ENCODE measurements around the gene RAMP2.

GRCh38 chr17:42167633-42168126 lies 12.9 kb upstream of the RAB5C start:
- PRO-cap, result no peak

- PRO-cap, result no peak
These were observed 241 bp downstream of the HCRT start for GRCh38 chr17:42185111-42185310.

DNA sequence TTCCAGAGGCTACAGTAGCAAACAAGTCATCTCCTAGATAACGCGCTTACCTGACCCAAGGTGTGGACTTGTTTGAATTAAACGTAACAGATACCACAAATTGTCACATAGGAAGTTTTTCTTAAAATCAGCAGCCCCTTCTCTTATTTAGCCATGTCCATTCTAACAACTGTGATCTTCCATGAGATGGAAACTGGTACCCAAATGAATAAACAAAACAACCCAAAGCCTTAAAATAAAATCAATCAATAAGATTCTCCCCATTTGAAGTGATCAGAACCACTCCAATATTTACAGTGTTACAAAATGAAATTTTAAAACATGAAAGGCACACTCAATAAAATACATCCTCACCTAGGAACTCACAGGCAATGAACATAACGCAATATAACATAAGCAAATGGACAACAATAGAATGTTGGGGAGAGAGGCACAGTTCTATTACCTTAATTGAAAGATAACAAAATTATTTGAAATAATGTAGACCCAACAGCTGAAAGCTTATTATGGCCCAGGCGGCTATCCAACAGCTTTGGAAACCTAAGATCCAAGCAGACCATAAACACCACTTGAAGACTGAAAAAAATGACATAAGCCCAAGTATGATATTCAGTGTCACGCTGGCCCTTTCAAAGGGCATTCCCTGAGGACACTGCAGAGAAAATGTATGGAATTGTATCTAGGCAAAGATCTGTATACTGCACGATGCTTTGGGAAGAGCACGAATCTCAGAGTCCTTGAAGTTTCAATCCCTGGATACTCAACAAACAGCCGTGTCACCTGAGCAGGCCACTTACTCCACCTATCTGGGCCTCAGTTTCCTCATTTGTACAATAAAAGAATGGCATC lies 1.6 kb downstream of the STAT5B start:
- PRO-cap, result no peak

GRCh38 chr17:42275205-42275310 lies 1.1 kb downstream of the STAT5B start:
- PRO-cap, result no peak

DNA sequence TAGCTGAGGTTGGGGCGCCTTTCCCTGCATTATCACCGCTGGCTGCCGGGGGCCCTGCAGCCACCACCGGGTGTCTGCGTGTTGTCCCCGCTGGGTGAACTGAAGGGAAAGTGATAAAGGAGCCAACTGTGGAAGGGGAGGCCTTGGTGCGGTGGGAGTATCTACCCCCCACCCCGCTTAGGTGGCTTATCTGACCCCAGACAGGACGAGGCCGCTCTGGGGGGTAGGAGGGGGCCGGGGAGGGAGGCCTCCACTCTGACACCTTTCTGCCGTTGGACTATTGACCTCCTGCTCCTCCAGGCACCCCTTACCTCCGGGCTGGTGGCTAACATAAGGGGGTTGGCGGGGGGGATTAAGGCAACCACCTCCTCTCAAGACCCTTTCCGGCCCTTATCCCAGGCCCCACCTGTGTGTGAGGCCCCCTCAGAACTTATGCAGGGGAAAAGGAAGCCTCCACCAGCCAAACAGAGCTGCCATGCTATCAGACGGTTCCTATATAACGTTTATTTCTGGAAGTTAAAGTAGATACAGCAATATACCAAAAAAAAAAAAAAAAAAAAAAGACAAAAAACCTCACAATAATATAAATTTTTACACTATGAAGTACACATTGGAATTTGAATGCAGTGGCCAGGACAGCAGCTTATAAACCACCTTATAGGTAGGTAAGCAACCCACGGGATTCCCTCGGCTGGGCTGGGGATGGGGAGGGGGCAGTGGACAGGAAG lies 24.7 kb downstream of the STAT5A start:
- PRO-cap, result no peak

DNA sequence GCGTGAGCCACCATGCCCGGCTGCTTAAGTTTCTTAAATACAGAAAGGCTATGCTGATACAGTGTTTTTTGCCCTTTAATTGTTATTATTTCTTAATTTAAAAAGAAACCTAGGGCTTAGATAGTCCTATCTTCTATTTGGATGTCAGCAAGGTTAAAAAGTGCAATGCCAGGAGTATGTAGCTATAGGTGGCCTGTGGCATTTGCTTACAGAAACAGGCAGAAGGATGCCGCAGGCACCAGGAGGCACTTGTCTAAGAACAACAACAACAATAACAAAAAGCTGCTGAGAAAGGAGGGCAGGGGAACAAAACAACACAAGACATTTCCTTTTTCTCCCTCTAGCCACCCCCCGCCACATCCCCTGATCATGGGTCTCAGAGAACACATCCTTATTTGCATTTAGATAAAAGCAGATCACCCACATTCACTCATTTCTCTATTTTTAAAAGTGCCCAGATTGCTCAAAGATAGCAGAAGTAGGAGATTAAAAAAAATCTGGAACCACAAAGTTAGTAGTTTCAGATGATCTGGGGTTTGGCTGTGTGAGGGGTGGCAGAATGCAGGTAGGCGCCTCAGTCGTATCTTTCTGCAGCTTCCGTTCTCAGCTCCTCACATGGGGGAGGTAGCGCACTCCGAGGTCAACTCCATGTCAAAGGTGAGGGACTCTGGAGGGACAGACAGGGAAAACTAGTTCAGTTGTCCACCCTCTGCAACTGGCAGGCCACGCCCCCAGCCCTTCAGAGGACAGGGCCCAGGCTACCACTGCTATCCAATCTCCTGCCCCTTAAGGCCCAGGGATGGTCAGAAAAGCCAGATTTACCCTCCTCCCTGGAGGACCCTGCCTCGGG lies 27.1 kb downstream of the STAT5A start:
- PRO-cap, result no peak

- PRO-cap, result no peak
These were observed 26.4 kb downstream of the STAT3 start for GRCh38 chr17:42361858-42362315.

GRCh38 chr17:42404004-42405023 lies 16.1 kb upstream of the STAT3 start:
- PRO-cap, result no peak

- PRO-cap, result no peak
These were observed 6.6 kb downstream of the CAVIN1 start for GRCh38 chr17:42416444-42416947.

DNA sequence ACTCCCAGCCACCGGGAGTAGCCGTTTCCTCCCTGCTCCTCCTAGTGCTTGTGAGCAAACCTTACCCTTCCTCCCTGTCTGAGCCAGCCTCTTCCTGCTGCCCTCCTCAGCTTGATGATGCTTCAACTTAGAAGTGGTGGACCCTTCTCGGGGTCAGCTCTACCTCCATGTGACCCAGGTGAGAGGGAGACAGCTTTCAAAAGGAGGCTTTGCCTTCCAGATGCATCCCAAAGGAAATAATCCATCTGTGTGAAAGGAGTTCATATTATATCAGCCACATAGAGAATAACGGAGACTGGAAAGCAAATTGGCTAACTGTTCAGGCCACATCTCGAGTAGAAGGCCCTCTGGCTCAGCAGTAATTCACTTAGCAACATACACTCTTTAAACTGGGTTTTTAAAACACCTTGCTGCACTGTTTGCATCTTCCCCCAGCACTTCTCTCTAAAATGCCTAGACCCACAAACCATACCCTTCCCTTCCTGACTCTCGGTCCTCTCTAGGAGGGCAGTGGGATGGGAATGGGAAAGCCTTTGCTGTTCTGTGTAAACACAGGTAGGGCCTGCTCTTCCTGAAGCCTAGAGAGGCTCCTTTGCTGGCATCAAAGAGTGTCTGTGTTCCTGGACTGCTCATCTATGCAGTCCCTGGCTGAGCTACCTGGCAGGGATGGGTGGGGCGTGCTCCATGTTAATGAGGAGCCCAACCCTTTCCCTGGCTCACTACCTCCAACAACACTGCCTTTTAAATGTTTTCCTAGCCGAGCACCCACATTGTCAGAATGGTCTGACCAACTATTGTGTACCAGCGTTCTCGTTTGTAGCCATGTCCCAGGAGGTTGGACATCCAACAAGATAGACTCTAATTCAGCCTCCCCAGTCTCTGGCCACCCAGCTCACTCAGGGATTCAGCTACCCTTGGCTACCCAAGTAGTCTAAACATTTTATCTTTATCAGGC lies 26.8 kb upstream of the NAGLU start:
- PRO-cap, result unidirectional peak, plus-strand start at position 609 of the sequence

DNA sequence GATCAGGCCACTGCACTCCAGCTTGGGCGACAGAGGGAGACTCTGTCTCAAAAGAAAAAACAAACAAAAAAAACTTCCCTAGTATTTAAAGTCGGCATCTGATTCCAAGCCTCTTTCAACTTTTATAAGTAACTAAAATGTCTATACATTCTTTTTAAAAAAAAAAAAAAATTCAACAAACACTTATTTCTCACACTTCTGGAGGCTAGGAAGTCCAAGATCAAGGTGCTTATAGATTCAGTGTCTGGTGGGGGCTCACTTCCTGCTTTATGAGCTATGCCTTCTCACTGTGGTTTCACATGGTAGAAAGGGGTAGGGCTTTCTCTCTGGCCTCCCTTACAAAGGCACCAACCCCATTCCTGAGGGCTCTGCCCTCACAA lies 5.9 kb upstream of the NAGLU start:
- PRO-cap, result no peak

- PRO-cap, result no peak
These were observed 898 bp downstream of the NAGLU start for GRCh38 chr17:42536927-42537351.

GRCh38 chr17:42562987-42563561 lies 1.1 kb downstream of the COASY start:
- PRO-cap, result no peak

DNA sequence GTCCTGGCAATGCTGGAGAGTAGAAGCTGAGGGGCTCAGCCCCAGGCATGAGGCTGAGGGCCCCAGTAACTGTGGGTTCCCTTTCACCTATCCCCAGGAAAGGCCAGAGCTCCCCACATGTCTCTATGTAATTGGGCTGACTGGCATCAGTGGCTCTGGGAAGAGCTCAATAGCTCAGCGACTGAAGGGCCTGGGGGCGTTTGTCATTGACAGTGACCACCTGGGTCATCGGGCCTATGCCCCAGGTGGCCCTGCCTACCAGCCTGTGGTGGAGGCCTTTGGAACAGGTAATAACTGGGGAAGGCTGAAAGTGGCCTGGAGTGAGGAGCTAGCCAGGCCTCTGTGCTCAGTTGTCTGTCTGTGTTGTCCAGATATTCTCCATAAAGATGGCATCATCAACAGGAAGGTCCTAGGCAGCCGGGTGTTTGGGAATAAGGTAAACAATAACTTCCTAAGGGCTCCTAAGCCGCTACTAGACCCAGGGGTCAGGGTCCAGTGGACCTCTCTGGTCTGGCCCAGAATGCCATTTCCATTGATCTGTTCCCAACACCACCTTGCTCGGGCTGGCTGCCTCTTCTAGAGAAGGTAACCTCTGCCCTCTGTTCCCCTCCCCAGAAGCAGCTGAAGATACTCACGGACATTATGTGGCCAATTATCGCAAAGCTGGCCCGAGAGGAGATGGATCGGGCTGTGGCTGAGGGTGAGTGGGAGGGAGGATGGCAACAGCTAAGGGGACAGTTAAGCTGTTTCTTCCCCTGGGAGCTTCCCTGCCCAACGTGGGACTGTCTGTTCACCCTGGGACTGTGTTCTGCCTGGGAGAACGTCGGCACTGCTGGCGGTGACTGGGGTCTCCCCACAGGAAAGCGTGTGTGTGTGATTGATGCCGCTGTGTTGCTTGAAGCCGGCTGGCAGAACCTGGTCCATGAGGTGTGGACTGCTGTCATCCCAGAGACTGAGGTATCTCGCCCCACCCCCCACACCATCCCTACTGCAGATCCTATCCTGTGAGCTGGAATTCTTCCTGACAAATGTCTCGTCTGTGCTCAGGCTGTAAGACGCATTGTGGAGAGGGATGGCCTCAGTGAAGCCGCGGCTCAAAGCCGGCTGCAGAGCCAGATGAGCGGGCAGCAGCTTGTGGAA lies 1.9 kb upstream of the MLX start:
- PRO-cap, result no peak

DNA sequence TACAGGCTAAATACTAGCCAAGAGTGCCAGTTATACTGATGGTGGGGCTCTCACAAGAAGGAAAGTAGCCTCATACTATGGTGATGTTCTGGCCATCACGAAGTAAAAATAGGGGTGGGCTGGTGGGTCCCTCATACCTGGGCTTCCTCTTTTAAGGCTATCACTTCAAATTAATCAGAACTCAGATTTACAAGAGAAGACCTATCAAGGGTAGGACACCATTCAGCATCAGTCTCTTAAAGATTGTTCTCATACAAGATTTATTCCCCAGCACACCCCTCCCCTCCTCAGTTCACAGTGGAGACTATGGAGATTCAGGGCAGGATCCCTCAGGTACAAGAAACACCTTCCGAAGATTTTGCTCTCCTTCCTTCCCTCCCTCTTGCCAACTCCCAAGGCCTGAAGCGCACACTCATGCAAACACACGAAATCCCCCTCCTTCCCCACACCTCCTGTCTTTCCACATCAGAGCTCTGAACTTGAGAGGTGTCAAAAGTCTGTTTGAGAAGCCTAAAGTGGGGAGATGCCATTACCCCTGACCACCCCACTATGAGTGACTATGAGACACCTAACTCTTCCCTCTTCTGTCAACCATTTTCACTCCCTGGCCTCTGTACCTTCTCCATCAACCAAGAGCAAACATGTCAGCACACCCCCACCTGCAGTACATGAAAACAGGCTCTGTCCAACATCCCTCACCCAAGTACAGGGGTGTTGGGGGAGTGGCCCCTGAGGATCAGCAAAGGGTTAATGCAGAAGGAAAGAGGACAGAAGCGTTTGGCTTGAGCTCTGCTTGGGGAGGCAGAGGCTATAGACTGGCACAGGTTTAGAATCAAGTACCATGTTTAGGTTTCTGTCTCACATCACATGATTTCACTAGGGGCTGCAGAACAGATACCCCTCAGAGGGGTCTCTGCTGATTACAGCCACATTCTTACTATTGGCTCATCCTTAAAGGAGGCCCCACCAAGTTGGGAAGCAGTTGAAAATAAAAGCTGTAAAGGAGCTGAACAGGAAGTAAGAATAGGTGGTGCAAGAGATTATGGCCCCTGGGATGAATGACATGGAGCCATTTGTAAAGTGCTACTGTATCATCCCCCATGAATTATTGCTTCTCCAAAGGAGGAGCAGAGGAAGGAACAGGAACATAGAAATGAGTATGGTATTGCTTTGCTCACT lies 2.1 kb upstream of the PSMC3IP start:
- PRO-cap, result no peak

GRCh38 chr17:42623946-42624576 lies 14.6 kb downstream of the TUBG1 start:
- PRO-cap, result no peak

DNA sequence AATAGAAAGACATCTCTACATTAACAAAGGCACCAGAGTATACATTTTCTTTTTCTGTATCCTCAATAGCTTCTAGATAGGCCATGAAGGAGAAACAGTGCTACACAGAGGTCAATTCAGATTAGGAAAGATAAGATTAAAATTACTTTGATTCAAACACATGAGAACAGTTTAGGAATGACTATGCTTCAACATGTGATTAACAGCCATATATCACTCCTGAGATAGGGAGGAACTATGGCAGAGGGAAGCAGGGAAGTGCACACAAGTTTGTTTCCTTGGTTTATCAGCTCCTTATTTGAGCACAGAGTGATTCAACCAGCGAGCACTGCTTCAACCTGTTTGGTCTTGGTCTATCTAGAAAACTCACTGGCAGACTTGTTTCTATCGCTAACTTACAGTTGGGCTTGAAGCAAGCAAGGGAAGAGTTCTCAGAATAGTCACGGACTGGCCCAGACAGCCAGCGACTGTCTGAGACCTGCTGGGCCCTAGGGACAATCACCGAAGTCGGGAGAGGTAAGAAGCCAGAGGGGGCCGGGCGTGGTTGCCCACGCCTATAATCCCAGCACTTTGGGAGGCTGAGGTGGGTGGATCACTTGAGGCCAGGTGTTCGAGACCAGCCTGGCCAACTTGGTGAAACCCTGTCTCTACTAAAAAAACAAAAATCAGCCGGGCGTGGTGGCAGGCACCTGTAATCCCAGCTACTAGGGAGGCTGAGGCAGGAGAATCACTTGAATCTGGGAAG lies 23.5 kb downstream of the TUBG1 start:
- PRO-cap, result no peak

- PRO-cap, result no peak
These were observed 6.8 kb downstream of the PLEKHH3 start for GRCh38 chr17:42669798-42670534.

DNA sequence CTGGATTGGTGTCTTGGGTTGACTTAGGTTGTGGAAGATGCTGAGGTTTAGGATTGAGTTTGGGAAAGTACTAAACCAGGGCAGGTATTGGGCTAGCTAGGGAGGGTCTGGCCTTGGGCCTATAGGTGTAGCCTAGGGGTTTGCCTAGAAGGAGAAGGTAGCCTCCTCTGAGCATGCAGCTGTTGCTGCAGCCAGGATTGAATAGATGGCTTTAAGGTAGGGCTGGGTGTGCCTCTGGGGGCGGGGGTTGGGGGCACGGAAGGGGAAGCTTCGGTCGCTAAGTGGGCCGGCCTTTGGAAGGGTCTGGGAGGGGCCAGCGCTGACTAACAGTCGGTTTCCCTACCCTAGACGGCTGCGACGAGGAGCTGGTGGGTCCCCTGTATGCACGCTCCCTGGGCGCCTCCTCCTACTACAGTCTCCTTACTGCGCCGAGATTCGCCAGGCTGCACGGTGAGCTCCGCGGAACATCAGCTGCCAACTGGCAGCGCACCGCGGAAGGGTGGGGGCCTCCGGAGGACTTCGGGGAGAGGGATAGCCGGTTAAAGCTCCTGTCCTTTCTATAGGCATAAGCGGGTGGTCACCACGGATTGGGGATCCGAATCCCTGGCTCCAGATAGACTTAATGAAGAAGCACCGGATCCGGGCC lies 1.3 kb downstream of the CNTNAP1 start:
- PRO-cap, result no peak

GRCh38 chr17:42760560-42761827 lies at the start of gene RAMP2:
TSS of gene RAMP2 (plus strand) at chr17:42761227.
- PRO-cap, result unidirectional peak, plus-strand start at chr17:42761227

Data from gallbladder (tissue), 1 donor.